Neural crest cell (in vitro differentiated cells): Measurements from ENCODE around the gene POLRMT.

GRCh38 chr19:266991-267657 lies 24.1 kb downstream of the PLPP2 start:
- PRO-cap, result unidirectional peak, minus-strand start at chr19:267473

GRCh38 chr19:485152-486282 lies 10.7 kb upstream of the ODF3L2 start:
- PRO-cap, result bidirectional peak, plus-strand start at chr19:485707, minus-strand start at chr19:485488; bidirectional peak, plus-strand start at chr19:486061, minus-strand start at chr19:485880

- PRO-cap, result no peak
Observed at GRCh38 chr19:534697-535292, 3.2 kb downstream of the CDC34 start.

GRCh38 chr19:567221-567651 lies 5.2 kb upstream of the BSG start:
- PRO-cap, result no peak

DNA sequence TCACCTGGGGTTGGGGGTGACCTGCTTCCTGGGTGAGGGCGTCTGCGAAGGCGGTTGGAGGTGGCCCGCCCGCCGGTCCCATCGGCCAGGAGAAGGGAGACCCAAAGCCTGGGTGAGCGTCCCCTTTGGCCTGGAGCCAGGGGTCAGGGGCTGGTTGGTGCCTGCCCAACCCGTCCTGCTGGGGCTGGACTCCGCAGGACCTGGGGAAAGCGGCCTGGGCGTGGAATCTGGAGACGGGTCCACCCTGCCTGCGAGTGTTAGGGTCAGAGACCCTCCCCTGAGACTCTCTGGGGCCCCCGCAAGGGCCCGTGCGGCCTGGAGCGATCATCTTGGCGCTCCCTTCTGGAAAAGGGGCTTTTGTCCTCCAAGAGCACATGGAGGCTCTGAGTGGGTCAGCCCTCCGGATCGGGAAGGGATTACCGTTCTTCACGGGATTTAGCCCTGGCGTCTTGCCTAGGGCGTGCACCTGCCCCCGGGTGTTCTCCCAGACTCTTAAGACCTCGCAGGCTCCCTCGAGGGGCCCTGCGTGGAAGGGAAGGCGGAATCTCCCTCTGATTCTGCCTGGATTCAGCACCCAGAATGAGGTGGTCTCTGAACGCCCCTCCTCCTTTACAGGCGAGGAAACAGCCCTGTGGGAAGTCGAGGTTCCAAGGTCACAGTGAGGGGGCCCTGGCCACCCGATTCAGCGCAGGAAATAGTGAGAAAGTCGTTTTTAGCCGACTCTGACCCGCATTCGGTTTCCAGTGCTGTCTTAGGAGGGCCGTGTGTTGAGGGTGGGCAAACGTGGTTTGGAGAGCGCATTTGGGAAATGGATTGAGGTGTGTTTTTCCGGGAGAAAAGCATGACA lies 878 bp downstream of the BSG start:
- PRO-cap, result bidirectional peak, plus-strand start at position 354 of the sequence, minus-strand start at position 385 of the sequence; unidirectional peak, minus-strand start at position 581 of the sequence

DNA sequence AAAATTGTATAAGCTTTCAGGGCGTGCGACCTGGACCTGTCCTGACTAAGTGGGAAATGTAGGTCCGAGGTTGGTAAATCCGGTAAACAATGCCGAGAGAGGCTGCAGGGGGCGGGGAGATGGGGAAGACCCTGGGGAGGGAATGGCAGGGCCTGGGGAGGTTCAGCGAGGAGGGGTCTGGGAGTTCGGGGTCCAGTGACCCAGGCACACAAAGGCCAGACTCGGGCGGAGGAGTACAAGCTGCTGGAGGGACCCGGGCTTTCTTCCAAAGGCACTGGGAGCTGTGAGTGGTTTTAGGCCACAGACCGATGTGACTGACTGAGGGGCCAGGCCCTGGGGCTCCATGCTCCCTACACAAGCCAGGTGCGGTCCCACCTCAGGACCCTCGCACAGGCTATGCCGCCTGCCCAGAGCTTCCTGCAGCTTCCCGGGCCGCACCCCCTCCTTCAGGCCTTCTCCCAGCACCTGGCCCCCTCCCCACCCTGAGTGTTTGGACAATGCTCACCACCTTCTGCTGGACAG lies 3.1 kb upstream of the HCN2 start:
- PRO-cap, result no peak

- PRO-cap, result no peak
Observed at GRCh38 chr19:590290-590694, 611 bp downstream of the HCN2 start.

GRCh38 chr19:604805-605589 lies 15.3 kb downstream of the HCN2 start:
- PRO-cap, result no peak

DNA sequence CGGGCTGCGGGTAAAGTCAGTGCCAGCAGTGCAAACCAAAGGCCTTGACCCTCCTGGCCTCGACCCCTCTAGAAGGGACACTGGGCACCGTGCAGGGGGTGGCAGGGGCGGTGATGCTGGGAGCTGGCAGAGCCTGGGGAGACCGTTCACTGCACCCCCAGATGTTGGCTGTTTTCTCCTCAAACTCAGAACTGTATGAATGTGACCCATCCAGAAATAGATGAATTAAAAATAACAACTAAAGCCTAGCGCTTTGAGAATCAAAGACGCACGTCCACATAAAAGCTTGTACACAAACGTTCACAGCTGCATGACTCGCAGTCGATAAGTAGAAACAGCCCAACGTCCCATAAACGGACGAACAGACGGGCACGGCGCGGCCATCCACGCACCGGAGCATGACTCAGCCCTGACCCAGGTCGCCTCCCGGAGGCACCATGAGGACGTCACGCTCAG lies 9.6 kb downstream of the POLRMT start:
- PRO-cap, result no peak

- PRO-cap, result unidirectional peak, minus-strand start at chr19:633417; bidirectional peak, plus-strand start at chr19:633809, minus-strand start at chr19:633504
Observed at GRCh38 chr19:633251-634040, at the start of gene POLRMT. Gene POLRMT, minus strand, starts transcription at chr19:633537.

DNA sequence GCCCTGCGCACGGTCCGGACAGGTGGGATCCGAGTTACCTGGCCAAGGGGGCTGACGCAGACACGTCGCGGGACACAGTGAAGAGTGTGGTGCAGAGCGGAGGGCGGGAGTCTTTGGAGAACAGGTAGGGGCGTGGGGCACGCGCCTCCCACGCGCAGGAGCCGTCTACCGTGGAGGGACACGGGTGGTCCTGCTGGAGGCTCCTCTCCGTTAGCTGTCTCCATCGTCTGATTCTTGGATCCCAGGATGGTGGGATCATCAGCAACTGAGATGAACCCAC lies 7.1 kb downstream of the FGF22 start:
- PRO-cap, result no peak

DNA sequence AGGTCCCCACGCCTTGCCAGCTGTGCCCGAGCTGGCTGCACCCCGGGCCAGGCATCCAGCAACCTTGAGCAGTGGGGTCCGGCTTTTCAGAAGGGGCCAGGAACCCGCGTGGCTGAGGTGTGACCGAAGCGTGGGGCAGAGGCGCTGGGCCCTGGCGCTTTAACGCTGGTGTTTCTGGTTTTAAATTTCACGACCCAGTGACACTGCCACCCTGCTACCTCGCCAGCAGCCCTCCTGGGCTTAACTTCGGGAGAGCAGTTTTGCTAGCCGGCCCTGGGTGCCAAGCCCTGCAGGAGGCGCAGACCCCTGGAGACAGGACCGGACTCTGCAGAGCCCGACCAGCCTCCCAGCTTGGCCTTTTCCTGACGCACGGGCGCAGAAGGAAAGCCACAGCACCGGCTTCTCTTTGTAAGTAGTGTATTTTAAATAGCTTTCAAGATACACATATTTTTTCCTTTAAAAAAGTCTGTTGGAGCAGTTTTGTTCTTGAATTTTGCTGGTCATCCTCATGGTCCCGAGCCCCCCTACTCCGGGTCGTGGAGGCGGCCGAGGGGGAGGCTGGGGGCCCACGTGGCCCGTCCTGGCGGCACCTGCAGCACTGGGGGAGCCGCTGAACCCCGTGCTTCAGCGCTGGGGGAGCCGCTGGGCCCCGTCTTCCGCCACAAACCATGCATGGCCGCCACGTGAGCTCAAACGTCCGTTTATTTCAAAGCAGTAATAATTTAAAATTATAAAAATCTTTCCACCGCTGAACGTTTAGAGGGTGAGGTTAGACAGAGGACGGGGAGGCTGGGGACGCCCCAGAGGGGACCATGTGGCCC lies 7.7 kb downstream of the FGF22 start:
- PRO-cap, result no peak

DNA sequence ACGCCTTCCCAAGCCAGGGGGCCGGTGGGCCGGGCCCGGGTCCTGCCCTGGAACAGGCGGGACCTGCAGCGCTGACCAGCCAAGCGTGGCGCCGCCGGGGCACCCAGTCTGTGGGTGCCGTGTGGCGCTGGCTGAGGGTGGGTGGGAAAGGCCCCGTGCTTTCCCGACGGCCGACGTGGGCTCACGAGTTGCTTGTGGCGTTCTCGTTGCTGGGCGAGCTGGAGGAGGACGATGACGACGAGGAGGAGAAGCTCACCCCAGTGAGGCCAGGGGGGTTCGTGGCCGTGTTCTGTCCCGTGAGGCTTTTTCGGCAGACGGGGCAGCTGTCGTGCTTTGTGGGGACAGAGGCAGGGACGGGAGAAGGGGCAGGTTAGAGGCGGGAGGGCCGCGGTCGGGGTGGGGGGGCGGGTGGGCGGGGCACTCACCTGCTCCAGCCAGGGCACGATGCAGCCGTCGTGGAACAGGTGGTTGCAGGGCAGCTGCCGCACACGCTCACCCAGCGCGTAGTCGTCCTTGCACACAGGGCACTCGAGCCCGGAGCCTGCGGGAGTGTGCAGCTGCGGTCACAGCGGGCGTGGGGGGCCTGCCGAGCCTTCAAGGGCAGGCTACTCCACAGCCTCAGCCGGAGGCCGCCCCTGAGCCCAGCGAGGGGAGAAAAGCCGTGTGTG lies 8.4 kb downstream of the FGF22 start:
- PRO-cap, result no peak

GRCh38 chr19:658261-658942 lies 4.6 kb downstream of the RNF126 start:
- PRO-cap, result no peak

DNA sequence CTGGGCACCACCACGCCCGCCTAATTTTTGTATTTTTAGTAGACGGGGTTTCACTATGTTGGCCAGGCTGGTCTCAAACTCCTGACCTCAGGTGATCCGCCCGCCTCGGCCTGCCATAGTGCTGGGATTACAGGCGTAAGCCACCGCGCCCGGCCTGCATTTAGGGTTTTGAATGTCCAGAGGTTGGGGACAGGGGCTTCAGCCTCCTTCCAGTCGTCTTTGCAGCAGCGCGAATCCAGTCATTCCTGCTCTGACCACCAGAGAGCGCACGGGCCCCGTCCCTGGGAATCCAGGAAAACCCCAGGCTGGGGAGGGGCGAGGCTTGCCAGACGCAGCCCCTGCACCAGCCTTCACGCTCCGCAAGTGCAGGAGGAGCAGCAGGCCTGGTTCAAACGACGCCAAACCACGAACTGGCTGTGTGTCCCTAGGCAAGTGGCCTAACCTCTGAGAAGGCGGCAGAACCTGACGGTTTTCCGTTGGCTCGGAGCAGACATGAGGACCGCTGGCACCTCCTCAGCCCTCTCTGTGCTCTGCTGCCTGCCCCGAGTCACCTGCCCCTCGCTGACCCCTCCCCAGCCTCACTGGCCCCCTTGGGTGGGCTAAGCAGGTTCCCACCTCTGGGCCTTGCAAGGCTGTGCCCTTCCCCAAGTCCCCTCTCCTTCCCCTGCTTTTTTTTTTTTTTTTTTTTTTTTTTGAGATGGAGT lies 1.9 kb upstream of the RNF126 start:
- PRO-cap, result no peak

- PRO-cap, result no peak
Observed at GRCh38 chr19:704008-704677, 4.6 kb upstream of the PALM start.

DNA sequence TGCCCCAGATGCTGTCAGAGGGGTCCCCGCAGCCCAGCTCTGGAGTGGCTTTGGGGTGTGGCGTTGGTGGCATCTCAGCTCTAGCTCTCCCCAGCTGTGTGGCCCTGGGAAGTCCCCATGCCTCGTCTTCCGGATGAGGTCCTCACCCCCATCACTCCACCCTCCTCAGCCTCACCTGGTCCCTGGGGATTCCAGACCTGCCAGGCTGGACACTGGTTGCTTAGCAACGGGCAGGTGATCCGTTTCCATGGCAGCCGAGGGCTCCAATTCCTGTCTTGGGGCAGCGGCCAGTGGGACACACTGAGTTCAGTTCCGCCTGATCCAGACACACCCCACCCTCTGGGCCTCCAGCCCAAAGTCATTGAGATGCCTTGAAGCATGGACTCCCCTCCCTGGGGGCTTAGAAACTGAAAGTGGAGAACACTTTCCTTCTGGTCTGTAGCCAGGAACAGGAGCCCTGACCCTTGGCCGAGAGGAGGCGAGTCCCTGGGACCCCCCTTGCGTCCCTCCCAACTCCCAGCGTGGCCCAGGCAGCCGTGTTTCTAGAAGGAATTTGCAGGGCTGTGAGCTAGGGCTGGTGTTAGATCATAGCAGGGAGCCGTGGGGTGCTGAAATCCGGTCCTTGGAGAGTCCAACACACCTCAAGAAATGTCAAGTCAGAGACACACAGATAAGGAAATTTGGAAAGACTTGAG lies 7.6 kb upstream of the MISP start:
- PRO-cap, result no peak

DNA sequence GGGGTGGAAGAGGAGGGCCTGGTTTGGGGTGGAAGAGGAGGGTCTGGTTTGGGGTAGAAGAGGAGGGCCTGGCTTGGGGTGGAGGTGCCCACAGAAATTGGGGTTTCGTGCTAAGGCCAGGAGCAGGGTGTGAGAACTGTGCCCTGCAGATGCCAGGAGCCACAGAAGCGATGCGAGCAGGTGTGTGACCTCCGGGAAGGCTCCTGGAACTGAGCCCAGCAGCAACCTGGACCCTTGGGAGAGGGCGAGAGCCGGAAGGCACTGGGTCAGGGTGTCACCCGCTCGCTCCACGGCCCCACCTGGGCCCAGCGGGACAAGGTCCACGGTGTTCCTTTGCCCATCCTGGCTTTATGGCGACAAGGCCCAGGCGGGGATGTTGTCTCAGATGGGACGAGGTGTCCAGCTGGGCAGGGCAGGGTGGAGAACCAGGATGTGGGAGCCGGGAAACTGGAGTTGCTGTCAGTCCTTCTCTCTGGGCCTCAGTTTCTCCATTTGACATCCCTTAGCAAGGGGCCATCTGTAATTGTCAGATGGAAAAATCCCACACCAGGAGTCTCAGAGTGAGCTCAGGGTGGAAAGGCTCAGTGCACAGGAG lies 4.2 kb downstream of the MISP start:
- PRO-cap, result no peak

- PRO-cap, result no peak
Observed at GRCh38 chr19:791588-792216, 5.5 kb upstream of the PTBP1 start.

GRCh38 chr19:801229-801614 lies 4.0 kb downstream of the PTBP1 start:
- PRO-cap, result no peak